Parietal lobe (tissue), 2 donors: ENCODE measurements around the gene PRR30.

DNA sequence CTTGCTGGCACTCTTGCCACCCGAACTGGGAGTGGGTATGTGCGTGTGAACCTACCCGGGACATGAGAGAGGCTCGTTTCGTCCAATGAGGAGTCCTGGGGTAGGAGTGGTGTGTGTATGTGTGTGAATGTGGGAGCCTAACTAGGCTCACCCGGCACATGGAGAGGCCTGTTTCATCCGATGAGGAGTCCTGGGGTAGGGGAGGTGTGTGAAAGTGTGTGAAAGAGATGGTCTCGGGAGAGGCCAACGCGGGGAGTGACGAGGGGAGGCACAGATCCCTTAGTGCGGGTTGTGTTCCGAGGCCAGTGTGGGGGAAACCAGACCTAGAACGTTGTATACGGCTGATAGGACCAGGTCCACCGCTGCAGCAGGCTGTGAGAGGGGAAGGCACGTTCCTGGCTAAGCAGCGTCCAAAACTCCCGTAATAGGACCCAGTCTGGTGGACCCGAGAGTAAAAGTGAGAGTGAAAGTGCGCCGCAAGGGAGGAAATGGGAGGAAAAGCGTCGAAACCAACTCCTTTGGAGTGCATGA, 47.0 kb upstream of the SELENOI start:
- RAMPAGE, long total RNA = no peak

DNA sequence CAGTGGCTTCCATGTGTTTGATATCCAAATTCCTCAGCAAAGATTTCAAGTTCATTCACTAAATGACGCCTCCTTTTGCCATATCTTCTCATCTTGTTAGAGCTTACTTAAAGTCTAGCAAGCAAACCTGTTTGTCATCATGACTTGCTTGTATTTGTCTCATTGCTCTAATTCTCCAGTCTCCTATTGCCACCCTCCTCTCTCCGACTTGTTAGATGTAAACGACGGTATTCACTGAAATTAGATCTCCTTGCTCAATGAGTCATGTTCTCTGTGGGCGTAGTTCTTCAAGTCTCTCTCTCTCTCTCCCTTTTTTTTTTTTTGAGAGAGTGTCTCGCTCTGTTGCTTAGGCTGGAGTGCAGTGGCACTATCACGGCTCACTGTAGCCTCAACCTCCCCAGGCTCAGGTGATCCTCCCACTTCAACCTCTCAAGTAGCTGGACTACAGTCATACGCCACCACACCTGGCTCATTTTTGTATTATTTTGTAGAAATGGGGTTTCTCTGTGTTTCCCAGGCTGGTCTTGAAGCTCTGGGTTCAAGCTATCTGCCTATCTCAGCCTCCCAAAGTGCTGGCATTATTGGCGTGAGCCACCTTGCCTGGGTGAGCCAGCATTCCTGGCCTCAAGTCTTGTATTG, 9.0 kb upstream of the ADGRF3 start:
- RAMPAGE, long total RNA = no peak

- RAMPAGE, long total RNA = no peak
Observed at GRCh38 chr2:26392049-26392833, 9.5 kb upstream of the DRC1 start.

DNA sequence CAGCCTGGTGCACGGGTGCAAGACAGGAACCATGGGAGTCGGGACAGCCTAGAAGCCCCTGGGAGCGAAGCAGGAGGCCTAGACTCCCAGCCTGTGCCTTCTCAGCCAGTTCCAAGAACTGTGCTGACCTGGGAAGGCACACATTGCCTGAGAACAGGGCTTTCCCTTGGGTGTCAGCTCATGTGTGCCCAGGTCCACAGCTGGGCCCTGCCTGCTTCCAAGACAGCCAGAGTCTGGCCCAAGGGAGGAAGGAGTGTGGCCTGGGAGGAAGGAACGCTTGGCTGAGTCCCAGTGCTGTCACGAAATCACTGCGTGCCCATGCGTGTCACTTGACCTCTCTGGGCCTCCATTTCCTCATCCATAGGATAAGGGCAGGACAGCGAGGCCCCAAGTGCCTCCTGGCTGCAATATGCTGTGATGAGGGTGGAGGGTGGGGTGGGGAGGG, 732 bp upstream of the KCNK3 start:
- RAMPAGE, long total RNA = no peak

GRCh38 chr2:26692213-26692598, 316 bp upstream of the KCNK3 start:
- RAMPAGE, long total RNA = no peak

DNA sequence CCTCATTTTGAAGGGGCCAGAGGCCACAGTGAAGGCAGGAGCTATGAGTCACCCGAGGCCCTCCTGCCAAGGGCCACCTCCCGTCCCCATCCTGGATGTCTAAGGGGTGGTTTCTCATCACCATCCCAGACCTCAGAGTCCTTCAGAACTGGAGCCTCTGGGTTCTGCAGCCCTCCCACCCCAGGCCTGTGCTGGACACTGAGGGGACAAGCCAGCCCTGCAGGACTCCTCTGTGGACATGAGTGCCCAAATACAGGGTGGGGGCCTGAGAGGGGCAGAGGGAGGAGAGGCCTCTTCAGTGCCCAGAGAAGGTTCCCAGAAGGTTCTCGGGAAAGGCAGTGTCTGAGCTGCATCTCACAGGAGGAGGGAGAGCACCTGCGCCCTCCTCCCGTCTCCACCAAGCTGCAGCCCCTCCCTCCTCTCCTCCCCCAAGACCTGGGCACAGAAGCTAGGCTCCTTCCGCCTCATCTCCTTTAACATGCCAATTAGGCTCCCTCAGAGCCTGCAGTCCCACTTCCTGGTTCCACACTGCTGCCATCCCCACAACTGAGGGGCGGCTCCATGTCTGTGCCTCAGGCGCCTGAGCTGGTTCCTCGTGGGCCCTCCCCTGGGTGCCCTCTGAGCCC, 28.6 kb downstream of the KCNK3 start:
- RAMPAGE, long total RNA = no peak

- RAMPAGE, long total RNA = no peak
Observed at GRCh38 chr2:26848920-26849815, 1.2 kb downstream of the DPYSL5 start.

- RAMPAGE, long total RNA = no peak
Observed at GRCh38 chr2:26925394-26925876, 45.0 kb upstream of the MAPRE3 start.

GRCh38 chr2:26968307-26968664, 2.2 kb upstream of the MAPRE3 start:
- RAMPAGE, long total RNA = no peak

GRCh38 chr2:27021431-27022171, 11.2 kb upstream of the TMEM214 start:
- RAMPAGE, long total RNA = no peak

DNA sequence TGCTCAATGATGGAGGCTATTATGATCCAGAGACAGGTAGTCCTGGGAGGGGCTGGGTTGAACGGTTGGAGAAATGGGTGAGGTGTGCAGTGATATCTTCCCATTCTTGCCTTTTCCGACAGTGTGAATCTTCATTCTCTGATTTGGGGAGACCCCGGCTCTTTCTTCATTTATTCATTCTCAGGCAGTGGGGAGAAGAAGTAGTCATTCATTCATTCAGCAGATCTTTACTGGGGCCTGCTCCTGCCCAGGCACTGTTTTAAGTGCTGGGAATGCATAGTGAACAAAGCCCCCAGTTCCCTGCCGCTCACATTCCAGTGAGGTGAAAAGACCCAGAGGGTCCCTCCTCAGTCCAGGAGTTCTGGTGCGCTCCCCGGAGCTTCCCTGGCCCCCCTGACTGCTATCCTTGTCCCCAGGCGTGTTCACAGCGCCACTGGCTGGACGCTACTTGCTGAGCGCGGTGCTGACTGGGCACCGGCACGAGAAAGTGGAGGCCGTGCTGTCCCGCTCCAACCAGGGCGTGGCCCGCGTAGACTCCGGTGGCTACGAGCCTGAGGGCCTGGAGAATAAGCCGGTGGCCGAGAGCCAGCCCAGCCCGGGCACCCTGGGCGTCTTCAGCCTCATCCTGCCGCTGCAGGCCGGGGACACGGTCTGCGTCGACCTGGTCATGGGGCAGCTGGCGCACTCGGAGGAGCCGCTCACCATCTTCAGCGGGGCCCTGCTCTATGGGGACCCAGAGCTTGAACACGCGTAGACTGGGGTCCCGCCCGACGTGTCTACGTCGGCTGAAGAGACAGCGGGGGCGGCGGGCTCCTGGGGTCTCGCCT, 1.1 kb upstream of the KHK start:
- RAMPAGE, long total RNA = no peak

DNA sequence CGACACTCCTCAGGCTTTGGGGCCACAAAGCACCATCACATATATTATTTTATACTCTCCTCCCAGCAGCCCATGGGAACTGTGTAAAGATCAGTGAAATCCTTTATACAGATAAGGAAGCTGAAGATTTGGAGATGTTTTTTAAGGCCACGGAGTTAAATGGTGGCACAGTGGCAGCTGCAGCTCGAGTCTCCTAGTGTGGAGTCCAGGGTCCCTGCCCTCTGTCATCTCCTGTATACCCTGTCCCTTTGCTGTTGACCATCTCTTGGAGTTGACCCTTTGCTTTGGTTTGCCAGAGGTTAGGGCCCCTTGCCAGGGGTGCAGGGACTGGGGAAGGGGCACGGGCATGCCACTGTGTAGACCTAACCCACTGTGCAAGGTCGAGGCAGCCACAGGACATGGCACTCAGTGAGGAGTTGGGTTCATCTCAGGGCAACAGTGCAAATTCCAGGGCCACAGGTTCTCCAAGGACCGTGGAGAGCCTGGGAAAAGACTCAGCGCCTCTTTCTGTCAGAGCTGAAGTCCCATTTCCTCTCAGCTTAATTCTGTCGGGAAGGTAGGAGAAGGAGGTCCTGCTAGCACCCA, 2.5 kb downstream of the KHK start:
- RAMPAGE, long total RNA = no peak

DNA sequence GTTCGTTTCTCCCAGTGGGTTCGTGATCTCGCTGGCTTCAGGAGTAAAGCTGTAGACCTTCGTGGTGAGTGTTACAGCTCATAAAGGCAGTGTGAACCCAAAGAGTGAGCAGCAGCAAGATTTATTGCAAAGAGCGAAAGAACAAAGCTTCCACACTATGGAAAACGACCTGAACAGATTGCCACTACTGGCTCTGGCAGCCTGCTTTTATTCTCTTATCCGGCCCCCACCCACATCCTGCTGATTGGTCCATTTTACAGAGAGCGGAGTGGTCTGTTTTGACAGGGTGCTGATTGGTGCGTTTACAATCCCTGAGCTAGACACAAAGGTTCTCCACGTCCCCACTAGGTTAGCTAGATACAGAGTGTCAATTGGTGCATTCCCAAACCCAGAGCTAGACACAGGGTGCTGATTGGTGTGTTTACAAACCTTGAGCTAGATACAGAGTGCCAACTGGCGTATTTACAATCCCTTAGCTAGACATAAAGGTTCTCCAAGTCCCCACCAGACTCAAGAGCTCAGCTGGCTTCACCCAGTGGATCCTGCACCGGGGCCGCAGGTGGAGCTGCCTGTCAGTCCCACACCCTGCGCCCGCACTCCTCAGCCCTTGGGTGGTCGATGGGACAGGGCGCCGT, 7.9 kb downstream of the CGREF1 start:
- RAMPAGE, long total RNA = no peak

DNA sequence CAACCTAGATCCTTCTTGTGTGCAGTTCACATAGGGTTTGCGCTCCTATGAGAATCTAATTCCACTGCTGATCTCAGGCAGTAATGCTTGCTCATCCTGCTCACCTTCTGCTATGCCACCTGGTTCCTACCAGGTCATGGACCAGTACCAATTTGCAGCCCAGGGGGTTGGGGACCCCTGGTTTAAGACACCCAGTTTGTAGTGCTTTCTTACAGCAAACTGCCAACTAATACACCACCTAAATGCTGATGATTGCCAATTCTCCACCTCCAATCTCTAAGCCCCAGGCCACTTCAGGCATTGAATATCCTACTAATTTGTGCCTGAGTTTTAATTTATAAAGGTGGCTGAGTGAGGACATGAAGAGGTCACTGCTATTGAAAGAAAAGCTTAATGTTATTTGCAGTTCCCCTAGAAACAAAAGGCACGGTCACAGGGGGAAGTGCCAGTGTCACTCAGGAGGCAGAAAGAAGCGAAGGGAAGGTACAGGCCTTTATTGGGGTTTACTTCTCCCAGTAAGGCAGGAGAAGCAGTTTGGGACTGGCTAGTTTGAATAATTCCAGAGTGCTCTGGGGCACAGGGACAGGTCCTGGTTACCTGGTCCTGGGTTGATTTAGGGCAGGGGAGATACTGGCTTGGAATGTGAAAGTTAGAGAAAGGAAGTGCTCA, 1.8 kb upstream of the ABHD1 start:
- RAMPAGE, long total RNA = no peak

DNA sequence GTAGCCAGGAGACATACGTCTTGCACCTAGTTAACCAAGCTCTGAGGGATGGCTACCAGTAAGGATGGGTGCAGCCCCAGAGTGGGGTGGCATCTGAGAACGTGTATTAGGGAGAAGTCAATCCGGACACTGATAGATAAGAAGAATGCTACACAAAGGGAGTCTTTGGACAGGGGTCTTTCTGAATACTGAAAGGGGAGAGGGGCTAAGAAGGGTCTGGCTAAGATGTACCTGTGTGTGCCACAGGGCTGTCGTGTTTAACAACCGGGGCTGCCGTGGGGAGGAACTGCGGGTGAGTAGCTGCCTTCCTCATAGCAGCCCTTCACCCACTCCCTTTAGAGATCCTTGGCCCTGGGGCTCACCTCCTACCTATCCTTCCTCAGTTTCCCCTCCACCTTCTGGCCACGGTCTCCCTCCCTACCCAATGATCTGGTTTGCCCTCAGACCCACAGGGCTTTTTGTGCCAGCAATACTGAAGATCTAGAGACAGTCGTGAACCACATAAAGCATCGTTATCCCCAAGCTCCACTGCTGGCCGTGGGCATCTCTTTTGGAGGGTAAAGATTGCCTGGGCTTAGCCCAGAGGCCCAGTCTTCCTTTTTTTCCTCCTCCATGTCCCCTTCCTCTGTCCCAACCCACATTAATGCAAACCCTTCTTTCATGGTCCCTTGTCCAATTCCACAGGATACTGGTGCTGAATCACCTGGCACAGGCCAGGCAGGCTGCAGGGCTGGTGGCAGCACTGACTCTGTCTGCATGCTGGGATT, 5.2 kb downstream of the PREB start:
- RAMPAGE, long total RNA = no peak

DNA sequence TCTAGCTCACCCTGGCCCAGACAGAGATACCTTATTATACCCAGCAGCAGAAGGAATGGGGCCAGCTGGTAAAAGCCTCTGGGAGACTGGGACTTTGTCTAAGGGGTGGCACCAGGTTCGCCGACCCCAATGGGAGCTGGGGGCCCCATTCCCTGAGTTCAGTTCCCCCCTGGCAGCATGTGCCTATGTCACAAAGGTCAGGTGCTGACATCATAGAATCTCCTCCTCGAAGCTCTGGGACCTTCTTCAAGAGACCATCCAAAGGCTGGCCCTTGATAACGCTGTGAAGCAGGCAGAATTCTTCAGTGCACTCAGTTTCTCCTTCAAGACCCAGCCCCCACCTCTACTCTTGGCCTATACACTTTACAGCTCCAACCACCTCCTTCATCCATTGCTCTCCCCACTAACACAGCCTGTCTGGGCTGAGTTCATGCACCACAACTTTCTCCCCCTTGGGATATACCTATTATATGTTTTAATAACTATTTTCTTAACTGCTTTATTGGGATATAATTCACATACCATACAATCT, at the start of gene PRR30:
PRR30 (minus strand) TSS at position 138 of the 532 bp plus-strand sequence.
- RAMPAGE, long total RNA = no peak

GRCh38 chr2:27154689-27154988, 5.8 kb downstream of the TCF23 start:
- RAMPAGE, long total RNA = no peak

- RAMPAGE, long total RNA = no peak
Observed at GRCh38 chr2:27216452-27216766, 760 bp upstream of the CAD start.

- RAMPAGE, long total RNA = no peak
Observed at GRCh38 chr2:27217926-27218349, 769 bp downstream of the CAD start.

GRCh38 chr2:27303010-27303360, 5.3 kb downstream of the UCN start:
- RAMPAGE, long total RNA = no peak